ENCODE data around the gene HMGB3.

- PRO-cap: no peak
These were observed 33.0 kb downstream of the FMR1 start for GRCh38 chrX:147944507-147945249.

- PRO-cap: no peak
These were observed 147.7 kb downstream of the FMR1NB start for GRCh38 chrX:148128844-148129253.

DNA sequence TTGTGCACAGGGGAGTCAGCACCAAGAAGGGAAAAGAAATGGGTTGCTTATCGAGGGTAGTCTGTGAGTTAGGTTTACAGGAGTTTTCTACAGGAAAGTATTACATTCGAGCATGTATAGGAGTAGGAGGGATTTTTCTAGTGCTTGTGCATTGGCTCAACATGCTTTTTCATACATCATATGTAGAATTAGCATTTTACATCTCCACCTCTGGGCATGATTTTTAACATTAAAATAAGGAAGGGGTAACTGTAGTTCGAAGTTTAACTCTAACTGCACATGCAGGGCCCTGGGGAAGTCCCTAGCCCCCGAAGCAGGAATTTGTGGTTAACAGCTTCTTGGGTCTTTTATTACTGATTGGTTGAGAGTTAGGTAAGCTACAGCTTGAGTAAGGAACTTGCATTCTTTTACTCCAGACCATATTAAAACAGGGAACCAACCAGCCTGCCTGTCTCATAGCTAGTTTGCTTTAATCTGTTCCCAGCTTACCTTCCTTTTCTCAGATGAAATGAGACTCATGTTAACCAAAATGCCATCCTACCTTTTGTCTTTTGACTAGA, 119.9 kb upstream of the AFF2 start:
- PRO-cap: no peak

DNA sequence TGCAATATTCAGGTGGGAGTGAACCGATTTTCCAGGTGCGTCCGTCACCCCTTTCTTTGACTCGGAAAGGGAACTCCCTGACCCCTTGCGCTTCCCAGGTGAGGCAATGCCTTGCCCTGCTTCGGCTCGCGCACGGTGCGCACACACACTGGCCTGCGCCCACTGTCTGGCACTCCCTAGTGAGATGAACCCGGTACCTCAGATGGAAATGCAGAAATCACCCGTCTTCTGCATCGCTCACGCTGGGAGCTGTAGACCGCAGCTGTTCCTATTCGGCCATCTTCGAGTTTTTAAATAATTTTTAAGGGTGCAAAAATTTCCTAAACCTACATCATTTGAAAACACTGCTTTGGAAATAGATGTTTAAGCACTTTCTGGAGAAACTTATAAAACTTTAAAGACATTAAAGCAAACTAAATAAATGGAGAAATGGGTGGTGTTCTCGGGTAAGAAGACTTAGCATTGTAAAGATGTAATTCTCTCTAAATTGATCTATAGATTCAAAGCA, 231.3 kb downstream of the ENSG00000287585 start:
- PRO-cap: no peak

DNA sequence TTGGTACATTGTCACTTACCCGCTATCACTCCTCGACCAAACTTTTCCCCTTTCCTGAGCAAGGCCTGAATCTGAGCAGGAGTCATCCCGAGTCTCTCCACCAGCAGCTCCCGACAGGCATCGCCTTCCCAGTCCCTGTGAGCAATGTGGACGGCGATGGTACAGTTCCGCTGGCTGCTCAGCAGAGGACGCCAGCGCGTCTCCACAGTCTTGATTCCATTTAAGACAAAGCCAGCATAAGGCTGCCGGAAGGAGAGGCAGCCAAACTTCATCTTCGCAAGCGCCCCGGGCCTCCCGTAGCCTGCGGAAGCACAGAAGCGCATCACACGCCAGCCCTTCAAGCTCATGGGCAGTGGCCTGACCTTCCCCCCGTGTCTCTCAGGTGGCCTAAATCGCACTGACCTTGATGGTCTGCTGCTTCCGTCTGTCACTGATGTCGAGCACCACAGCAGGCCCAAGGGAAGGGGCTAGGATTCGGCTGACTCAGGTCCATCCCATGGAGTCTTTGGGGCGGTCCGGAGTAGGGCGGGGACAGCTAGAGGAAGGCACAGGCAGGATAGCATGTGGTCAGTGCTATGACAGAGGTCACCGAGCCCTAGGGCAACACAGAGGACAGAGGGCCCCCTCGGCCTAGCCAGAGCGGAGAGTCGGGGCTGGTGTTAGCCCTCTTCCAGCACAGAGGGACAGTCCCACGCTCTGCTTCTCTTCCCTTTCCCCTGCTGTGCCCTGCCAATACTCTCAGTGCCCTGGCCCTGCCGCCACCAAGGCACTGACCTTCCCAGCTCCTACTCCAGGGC, 4.4 kb downstream of the HSFX4 start:
- PRO-cap: no peak

GRCh38 chrX:149939347-149940513, 1.4 kb upstream of the EOLA2 start:
- PRO-cap: bidirectional peak, plus-strand start at chrX:149940114, minus-strand start at chrX:149939887; bidirectional peak, plus-strand start at chrX:149940669, minus-strand start at chrX:149940335

DNA sequence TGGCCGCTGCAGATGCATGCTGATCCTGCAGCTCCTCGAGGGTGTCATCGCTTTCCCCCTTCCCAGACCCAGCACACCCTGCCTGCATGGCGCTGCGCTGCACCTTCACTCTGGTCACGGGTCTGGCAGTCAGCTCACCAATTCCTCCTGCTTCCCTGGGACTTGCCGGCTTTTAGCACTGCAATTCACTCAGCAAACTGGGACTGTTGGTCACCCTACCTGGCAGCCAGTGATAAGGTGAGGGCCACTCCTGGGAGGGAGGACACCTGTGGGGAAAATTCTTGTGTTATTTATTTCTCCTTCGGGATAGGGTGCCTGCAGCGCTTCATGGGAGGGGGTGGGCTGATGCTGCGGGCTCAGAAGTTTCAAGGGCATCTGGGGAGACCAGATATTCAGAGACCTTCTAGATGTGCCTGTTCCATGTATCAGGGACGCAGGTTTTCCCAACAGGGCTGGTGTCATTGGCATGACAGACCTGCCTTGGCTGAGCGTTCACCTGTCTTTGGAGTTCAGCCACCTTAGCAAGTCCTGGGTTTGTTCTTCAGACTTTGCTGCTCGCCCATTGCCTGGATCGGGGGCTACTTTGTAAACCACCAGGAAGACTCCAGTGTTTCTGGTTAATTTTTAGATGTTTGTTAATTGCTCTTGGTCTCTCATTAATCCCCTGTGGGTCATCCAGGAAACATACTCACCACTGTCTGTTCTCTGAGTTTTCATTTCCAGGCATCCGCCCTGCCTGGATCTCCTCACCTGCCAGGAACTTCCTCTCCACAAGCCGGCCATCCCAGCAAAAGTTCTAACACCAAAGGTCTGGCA, 7.7 kb upstream of the EOLA2 start:
- PRO-cap: no peak

GRCh38 chrX:150228347-150228632, 134.8 kb upstream of the MAMLD1 start:
- PRO-cap: no peak

DNA sequence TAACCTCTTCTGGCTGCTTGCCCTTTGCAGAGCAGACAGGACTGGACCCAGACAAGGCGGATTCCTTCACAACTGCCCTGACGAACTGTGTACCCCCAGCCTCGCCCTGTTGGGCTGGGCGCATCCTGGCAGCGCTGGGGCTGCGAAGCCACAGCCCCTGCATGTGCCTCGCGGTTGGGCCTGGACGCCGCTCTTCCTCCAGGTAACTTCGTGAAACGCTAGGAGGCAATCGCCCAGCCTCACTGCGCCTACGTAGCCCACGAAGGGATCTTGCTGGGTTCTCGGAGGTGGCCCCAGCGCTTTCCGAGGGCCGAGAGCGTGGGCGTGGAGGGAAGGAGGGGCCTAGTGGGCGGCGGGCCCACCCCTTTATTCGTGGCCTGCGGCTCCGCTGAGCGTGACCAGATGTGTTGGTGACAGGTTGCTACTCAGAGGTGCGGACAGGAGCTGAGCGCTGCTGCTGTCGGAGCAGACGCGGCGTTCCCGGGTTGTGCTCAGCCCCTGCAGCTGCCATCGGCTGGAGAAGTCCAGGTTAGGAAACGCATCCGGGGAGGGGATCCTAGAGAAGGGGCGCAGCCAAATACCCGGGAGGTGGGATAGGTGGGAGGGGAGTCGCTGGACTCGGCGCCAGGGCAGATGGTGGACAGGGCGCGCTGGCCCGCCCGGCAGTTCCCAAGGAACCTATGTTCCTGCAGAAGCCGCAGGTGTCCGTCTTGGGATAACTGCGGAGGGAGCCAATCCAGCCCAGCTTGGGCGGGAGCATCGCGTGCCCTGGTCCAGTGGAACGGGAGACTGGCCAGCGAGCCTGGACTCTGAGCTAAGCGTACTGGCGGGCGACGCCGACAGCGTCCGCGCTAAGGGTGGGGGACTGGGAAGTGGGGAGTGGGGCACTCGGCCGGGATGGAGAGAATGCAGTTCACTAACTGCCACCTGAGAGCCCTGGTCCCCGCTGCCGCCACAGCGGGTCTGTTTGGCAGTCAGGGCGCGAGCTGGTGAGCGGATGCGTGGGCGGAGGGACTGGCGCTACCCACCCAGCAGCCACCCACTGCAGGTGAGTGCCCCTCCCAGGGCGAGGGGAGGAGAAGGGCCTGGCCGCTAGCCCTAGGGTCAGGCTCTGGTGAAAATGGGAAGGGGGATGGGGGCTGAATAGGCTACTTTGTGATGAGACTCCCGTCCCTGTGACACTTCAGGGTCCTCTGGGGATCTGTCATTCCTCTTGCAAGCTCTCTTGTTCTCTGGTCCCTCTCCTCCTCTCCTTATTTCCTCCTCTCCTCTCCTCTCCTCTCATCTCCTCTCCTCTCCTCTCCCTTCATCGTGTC, 1.5 kb upstream of the MAMLD1 start:
- PRO-cap: no peak

GRCh38 chrX:150470521-150471240, 97.7 kb upstream of the MTM1 start:
- PRO-cap: no peak

- PRO-cap: no peak
These were observed 61.0 kb upstream of the MTM1 start for GRCh38 chrX:150507186-150508072.

DNA sequence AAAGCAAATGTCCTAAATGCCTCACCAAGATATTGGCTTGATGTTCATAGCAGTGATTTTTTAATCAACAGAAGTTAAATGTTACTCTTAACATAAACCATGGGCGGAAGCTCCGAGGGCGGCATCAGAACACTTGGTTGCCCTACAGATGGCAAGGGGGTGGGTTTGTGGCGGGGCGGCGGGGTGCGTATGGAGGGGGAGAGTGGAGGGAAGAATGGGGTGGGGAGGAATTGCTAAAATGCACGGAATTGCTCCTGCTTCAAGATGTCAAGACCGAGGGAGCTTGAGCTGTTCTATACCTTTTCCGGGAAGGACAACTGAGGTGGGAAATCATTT, 480 bp upstream of the MTMR1 start:
- PRO-cap: no peak

DNA sequence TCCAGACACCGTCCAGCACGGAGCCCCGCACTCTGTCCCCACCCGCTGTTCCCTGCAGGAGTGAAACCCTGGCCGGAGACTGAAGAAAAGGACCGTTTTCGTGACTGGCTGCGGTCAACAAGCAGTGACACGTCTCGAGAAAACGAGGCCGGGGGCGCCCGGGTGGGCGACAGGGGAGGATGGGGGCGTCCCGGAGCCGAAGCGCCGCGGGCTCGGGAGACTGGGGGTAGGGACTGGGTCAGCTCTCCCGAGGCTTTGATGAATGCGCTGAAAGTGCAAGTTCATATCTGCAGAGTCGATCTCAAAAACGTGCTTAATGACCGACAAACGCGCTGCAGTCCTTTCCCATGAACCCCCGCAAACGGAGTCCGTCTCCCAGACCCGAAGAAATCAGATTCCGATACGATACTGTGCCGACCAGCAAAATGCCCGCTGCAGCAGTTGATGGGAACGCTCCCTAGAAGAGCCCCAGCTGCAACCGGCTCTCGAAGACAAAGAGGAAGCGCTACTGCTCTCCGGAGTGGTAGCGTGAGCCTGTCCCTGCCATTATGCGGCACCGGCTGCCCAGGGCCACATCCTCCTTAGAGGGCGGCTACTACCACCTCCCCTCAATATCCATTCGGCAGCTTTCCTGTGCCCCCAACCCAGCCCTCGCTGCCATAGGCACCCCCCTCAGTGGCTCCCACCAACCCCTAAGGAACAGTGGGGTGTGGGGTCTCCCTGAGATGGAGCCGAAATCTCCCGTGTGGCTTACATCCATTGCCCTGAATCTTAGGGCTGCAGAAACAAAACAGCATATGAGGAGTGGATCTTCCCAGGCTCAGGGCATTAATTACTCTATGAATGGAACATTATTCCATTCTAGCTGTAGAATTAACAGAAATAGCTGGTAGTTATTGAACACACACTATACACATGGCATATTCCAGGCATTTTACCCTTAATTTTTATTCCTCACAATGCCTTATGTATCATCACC, 962 bp upstream of the CD99L2 start:
- PRO-cap: unidirectional peak, minus-strand start at position 493 of the sequence

DNA sequence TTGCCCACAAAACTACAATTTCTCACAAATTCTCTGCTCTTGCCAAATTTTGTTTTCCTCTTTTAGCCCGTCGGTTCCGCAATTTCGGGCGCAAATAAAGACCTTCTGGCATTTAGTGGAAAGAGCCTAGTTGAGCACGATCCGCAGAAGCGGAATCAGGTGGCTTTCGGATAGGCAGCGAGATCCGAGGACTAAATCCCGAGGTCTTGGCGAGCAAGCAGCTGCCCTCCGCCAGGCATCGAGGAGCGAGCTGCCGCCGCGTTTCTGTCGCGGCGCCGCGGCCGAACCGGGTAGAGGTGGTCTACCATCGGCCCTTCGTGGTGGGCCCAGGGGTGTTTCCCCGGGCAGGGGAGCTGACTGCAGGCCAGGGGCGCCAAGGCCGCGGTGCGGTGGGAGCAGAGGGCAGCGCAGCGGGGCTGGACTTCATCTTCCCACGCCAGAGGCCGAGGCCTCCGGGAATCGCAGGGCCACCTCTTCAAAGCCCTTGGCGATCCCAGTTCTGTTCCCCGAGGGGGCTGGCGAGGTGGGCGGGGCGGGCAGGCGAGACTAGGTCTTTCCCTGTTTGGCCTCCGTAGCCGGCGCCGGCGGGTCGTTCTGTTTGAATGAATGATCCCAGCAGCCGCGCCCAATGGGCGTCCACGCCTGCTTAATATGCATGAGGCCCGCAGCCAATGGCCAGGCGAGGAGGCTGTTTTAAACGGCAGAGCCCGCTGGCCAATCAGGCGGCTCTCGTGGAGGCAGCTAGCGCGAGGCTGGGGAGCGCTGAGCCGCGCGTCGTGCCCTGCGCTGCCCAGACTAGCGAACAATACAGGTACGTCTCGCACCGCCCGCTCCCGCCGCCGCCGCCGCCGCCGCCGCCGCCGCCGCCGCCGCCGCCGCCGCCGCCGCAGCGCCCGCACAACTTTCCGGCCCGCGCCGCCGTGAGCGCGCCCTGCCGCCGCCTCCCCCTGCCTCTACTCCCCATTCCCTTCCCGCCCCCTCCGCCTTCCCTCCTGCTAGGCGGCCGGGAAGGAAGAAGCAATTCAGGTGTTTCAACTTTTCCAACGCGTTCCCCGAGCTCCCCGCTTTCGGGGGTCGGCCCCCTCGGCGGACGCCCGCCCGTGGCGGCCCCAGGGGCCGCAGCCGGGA, at the start of gene HMGB3:
Gene HMGB3, plus strand, starts transcription at position 770 of the 1,128 bp plus-strand sequence.
- PRO-cap: bidirectional peak, plus-strand start at position 793 of the sequence, minus-strand start at position 604 of the sequence

DNA sequence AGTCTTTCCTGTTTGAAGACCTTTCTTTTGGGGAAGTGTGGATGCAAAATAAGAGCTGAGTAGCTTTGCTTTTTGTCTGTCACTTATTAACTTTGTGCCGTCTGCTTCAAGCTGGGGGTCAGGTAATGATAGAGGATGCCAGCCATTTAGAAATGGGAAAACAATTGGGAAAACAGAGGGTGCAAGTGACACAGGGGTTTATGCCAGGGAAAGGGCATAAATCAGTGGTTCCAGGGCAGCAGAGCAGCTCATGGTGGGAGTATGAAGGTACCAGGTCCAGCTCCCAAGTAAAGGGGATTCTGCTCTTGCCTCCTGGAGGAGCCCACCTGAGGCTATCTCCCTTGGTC, 91.9 kb upstream of the GPR50 start:
- PRO-cap: no peak

GRCh38 chrX:151397401-151397896, 443 bp downstream of the VMA21 start:
- PRO-cap: no peak

GRCh38 chrX:151903235-151903701, 9.4 kb upstream of the MAGEA4 start:
- PRO-cap: unidirectional peak, plus-strand start at chrX:151903329; unidirectional peak, plus-strand start at chrX:151903469

DNA sequence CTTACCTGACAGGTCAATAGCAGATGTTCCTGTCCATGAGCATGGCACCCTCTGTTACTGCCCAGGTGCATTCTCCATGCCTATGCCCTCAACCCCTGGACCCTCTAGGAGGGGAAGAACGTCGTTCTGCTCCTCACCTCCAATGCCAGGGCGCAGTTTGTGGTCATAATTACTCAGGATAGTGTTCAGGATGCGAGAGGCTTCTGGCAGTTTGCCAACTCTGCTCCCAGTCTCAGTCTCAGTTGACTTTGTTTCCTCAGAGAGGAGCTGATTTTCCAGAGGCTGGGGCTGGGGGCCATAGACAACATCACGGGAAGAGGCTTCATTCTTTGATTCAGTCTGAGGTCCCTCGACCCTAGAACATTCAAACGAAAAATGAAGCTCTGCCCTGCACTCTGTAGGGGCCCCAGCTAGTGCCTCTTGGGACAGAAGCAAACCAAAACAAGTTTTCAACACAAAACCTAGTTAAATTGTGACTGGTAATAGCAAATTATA, 4.4 kb downstream of the GABRE start:
- PRO-cap: no peak

GRCh38 chrX:152026191-152026578, 51.7 kb upstream of the GABRE start:
- PRO-cap: no peak

- PRO-cap: no peak
These were observed 277 bp downstream of the CSAG1 start for GRCh38 chrX:152733297-152733590.